Measurements from ENCODE around the gene GET4.

- RRBS = 2% methylated on average over 51 of the region's 92 CpGs
Observed at GRCh38 chr7:876410-876984, at the start of gene GET4. Gene GET4, plus strand, starts transcription at chr7:876554.

GRCh38 chr7:882617-883815 is 6.7 kb downstream of the GET4 start:
- RRBS = 86% methylated on average over 6 of the region's 56 CpGs

DNA sequence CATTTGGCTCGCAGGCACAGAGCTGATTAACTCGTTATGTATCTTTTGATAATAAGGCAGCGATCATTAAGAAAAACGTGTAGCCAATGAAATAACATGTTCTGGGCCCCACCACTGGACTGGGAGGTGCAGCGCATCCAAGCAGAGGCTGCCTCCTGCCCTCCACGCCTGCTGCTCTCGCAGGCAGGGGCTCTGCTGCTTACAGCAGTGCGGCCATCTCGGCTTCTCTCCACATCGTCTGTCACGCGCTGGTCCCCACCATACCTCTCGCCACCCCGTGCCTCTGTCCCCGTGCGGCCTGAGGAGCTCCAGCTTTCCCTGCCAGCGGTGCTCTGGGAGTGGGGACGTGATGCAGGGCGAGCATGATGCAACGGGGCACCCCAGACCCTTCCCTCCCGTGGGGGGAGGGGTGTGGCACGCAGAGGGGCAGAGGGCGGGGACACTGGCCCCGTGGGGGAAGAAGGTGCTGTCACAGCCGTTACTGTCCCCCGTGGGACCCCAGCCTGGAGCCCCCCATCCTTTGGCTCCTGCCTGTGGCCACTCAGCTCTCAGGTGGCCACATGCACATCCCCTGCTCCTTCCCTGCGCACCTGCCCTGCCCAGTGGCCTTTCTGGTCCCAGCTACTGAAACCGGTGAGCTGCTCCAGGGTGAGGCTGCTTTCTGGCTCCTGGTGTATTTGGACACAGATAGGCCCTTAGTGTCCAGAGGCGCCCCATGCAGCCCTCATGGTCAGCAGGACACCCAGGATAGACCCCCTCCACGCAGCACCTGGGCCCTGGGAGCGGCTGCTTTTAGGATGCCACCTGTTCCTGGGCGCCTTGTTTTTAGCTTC is 9.0 kb downstream of the GET4 start:
- RRBS = no CpG with 5 or more reads among the region's 32 CpGs

- RRBS = no CpG with 5 or more reads among the region's 33 CpGs
Observed at GRCh38 chr7:887851-888699, 11.7 kb downstream of the GET4 start.

DNA sequence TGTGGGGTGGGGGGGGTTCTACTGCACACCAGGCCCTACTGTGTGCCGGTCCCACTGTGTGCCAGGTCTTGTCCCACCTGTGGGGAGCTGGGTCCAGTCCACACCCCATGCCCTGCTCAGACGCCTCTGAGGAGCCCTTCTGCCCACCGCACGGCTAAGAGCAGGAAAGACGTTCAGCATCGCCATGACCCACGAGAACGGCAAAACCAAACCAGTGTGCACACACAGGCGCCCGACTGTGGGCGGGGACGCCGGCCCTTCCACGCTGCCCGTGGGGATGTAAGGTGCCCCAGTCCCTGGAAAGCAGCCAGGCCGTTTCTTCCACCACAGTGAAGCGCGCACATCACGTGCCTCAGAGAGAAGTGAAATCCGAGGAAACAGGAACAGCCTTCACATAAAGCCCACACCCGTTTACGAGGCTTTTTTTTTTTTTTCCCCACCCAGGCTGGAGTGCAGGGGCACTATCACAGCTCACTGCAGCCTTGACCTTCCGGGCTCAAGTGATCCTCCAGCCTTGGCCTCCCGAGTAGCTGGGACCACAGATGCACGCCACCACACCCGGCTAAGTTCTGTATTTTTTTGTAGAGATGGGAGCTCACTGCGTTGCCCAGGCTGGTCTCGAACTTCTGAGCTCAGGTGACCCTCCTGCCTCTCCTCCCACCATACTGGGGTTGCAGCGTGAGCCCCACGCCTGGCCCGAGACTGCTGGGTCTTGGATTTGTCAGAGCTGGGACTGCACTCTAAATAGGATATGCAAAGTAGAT is 33.7 kb downstream of the GET4 start:
- RRBS = no CpG with 5 or more reads among the region's 31 CpGs

DNA sequence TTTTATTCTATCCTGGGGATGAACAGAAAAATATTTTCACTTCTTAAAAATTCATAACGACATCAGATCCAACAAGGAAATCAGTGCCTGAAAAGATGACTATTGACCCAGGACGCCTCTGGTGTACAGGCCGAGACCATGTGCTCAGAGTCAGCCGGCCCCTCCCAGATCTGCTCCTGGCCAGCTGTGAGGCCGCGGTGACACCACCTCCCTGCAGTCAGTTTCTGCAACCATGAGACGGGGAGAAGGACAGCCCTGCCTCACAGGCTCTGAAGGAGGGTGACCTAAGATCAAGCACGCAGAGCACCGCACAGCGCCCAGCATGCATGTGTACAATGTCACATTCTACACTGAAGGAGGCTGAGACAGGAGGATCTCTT is 2.7 kb upstream of the GPER1 start:
- RRBS = no CpG with 5 or more reads among the region's 10 CpGs

DNA sequence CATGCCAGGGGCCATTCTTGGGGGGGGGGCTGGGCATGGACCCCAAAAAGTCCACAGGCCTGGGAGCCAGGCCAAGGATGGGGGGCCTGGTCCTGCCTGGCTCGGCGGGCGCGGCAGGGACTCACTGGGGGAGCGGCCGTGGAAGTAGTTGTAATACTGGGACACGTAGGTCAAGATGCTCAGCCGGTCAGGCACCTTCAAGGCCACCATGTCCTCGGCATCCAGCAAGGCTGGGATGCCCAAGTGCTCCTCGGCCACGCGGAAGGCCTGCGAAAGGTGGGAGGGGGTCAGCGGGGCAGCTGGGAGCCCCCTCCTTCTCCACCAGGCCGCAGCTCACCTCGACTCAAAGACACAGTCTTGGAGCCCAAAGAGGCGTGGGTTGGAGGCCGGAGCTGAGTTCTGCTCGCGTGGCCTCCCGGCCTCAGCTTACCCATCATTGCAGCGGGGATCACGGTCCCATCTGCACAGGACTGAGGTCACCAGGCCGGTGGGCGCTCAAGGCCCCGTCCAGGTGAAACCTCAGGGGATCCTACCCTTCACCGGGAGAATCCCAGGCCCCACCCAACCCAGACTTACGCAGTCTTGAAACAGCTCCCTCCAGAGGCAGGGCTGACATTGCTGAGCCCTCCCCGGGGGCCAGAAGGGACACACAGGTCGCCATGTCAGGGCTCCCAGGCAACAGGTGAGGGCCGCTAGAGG is 10.6 kb downstream of the MICALL2 start:
- RRBS = 91% methylated on average over 8 of the region's 31 CpGs

DNA sequence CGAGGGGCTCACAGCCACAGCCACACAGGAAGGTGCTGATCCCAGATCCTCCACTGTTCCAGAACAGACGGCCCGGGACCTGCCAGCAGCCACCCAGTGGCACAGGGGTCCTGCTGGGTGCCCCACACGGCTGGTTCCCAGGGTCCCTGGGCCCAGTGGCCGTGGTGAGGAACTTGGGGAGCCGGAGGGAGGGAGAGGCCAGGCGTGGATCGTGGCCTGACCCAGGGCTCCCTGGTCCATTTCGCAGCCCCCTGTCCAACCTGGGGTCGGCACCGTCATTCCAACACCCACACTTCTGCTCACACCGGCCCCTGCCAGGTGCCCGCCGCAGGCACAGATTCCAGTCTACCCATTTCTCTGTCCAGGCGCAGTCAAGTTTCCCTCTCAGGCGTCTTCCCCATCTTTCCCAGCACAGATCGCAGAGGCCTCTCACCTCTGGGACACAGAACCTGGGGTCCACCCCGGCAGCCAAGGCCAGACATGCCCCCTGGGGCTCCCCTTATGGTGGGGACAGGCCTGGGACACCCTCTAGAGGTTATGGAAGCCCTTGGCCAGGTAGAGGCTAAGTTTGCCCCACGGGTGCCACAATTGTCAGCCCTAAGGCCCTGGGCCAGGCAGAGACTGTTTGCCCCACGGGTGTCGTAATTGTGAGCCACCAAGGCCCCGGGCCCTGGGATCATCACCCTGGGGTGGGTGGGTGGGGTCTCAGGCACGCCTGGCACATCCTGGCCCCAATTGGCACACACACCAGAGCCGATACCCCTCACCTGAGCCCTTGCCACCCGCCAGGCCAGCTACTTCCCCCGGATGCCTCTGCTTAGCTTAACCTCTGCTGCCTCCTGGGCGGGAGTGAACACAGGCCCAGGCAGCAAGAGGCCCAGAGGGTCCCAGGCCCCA is 8.1 kb upstream of the MICALL2 start:
- RRBS = no CpG with 5 or more reads among the region's 27 CpGs

DNA sequence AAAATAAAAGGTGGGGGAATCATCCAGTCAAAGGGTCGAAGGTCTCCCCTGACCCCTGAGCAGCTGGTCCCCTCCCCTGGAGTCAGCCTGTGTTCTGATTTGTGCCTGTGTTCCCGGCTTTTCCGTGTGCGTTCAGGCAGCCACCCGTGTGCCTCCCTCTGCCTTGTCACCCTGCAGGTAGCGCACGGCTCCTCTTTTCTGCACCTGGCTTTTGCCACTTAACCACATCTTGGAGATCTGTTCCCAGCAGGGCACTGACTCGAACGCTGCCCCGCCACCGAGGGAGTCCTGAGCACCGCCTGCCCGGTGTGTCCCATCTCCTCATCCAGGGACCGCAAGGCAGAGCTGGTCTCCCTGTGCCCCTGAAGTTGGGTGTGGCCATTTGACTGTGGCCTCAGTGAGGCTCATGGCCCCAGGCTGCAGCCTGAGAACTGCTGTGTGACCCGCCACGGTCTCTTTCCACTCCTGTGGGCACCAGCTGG is 1.5 kb upstream of the INTS1 start:
- RRBS = no CpG with 5 or more reads among the region's 16 CpGs

DNA sequence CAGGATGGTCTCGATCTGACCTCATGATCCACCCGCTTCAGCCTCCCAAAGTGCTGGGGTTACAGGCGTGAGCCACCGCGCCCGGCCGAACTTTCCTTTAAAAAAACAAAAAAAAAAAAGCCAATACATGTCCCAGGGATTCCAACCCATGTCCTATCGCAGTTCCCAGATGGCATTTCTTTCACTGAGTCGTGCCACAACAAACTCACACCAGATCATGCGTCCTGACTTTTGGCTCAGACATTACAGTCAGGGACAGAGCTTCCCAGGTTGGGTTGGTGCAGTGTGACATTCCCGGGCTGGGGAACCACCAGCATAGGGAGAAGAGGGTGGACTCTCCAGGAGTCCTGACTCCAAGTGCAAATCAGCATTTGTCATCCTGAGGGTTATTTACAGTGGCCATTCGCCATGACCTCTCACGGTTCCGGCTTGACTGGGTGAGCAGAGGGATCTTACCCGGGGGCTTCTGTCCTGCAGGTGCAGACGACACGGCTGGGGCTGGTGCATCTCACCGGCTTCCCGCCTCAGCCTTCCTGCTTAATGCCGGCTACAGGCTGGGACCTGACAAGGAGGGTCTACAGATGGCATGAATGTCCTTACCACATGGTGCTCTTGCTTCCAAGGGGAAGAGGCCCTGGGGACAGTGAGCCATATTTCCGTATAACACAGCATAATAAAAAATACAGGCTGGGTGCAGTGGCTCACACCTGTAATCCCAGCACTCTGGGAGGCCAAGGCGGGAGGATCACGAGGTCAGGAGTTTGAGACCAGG is 12.4 kb upstream of the INTS1 start:
- RRBS = 80% methylated on average over 4 of the region's 23 CpGs

GRCh38 chr7:1533031-1533600 is 2.6 kb downstream of the MAFK start:
- RRBS = no CpG with 5 or more reads among the region's 16 CpGs

- RRBS = 1% methylated on average over 35 of the region's 83 CpGs
Observed at GRCh38 chr7:1666688-1667575, 3.1 kb upstream of the ELFN1 start.

- RRBS = no CpG with 5 or more reads among the region's 17 CpGs
Observed at GRCh38 chr7:1726112-1726573, 56.1 kb downstream of the ELFN1 start.

GRCh38 chr7:1817159-1818314 is 147.5 kb downstream of the ELFN1 start:
- RRBS = no CpG with 5 or more reads among the region's 67 CpGs

- RRBS = 74% methylated on average over 4 of the region's 25 CpGs
Observed at GRCh38 chr7:1848121-1849007, 178.3 kb downstream of the ELFN1 start.

DNA sequence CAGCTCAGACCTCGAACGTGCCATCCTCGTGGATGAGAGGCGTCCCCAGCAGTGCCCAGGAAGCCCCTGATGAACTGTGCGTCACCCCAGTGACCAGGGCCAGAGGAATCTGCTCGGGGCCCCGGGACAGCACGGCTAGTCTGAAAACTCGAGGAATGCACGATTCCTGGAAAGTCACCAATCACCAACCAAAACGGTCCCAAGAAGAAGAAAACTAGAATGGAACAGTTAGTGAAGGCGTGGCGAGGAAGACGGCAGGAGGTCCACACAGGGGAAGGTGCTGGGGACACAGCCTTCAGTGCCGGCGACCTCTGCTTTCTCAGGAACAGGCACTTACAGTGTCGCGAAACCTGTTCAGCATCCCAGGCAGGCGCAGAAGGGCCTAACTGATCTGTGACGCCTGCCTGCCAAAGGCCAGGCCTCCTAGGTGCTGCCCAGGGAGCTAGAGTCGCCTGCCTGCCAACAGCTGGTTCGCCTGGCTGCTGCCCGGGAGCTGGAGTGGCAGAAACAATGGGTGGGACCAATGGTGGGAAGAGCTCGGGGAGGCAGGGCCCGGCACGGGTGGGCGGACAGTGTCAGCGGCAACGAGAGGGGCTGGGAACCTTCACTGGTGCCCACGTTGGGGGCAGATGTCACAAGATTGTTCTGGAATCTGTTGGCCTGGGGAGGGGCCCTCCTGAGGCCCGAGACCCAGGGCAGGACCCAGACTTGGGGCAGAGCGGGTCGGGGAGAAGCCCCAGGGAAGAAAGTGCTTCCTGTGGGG is 181.5 kb downstream of the ELFN1 start:
- RRBS = 83% methylated on average over 4 of the region's 33 CpGs

DNA sequence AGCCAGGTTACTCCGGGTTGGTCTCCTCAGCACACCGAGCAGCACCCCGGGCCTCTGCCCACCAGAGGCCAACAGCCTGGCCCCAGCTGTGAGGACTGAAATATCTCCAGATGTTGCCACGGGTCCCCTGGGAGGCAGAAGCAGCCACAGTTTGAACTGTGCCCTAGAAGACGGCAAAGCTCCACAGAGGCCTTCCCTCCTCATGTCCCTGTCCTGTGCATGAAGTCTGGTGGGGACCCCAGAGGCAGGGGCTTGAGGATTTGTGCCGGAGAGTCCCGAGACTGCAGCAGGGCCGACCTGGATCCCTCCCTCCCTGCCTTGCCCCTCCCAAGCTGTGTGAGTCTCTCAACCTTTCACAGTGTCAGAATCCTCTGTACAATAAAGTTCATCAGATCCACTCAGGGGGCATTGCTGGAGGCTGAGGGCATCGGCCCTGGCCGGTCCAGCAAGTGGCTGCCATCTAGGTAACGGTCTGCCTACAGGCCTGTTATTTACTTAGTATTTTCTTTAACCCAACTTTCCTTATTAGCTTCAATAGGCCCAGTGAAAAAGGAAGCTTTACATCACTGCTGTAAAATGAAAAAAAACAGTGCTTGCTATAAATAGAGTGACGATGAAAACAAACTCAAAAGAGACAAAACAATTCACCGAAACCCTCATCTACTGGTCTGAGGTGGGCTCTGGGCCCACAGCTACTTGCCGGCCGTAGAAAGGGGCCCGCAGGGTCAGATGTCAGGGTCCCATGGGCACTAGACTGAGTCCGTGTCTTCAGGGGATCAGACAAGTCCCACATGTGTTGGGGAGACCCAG is 192.3 kb downstream of the ELFN1 start:
- RRBS = no CpG with 5 or more reads among the region's 17 CpGs

DNA sequence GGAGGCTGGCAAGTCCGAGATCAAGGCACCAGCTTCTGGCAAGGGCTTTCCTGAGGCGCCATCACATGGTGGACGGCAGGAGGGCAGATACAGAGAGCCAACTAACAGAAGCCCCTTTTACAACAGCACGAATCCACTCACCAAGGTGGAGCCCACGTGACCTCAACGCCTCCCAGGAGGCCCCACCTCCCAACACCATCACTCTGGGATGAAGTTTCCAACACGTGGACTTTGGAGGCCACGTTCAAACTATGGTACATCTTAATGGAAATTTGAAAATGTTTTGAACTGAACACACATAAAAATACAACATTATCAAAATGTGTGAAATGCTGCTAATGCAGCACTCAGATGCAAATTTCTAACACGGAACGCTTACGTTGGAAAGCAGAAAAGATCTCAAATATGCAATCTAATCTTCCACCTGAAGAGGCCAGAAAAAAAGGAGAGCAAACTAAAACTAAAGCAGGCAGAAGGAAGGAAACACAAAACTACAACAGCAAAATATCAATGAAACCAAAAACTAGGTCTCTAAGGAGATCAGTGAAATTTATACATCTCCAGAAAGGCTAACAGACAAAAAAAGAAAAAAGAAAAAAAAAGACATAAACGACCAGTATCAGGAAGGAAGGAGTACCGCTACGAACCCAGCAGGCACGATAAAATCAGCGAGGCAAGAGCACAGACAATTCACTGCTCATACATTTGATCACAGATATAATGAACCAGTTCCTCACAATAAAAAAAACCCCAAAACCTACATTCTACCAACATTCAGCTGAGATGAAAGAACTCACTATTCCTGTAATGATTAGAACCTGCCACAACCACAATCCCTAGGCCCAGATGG is 255.6 kb downstream of the ELFN1 start:
- RRBS = no CpG with 5 or more reads among the region's 16 CpGs

DNA sequence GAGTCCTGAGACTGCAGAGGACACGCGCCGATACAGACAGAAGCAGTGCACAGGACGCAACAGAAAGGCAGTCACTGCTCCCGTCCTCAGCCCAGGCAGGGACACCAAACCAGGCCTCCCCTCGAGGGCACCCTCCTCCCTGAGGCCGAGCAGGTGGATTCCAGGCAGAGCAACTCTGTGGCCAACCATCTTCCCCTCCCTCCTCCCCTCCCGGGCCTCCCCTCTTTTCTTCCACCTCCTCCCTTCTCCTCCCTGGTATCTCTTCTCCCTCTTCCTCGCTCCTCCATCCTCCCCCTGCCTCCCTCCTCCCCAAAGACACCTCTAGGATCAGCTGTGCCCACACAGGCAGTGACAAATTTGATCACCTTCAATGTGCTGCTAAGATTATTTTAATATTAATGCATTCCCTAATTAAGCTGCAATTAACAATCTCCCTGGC is 258.9 kb downstream of the ELFN1 start:
- RRBS = no CpG with 5 or more reads among the region's 9 CpGs

- RRBS = no CpG with 5 or more reads among the region's 32 CpGs
Observed at GRCh38 chr7:1936274-1936962, 266.3 kb downstream of the ELFN1 start.

Measured in AG09319 (cell line).